Lung (tissue), 4 donors: ENCODE measurements around a stretch of chr22.

GRCh38 chr22:39286713-39287062, 32.7 kb downstream of the RPL3 start:
- PRO-cap: no peak
- RAMPAGE, long total RNA: no peak
- RRBS: no CpG with 5 or more reads among the region's 6 CpGs

- PRO-cap: no peak
- RAMPAGE, long total RNA: no peak
- RRBS: no CpG with 5 or more reads among the region's 6 CpGs
Observed at GRCh38 chr22:39287063-39287522, 32.3 kb downstream of the RPL3 start.

- PRO-cap: no peak
- RAMPAGE, long total RNA: no peak
- RRBS: 97% methylated on average over 6 of the region's 17 CpGs
Observed at GRCh38 chr22:39426560-39426980, 27.0 kb downstream of the TAB1 start.

DNA sequence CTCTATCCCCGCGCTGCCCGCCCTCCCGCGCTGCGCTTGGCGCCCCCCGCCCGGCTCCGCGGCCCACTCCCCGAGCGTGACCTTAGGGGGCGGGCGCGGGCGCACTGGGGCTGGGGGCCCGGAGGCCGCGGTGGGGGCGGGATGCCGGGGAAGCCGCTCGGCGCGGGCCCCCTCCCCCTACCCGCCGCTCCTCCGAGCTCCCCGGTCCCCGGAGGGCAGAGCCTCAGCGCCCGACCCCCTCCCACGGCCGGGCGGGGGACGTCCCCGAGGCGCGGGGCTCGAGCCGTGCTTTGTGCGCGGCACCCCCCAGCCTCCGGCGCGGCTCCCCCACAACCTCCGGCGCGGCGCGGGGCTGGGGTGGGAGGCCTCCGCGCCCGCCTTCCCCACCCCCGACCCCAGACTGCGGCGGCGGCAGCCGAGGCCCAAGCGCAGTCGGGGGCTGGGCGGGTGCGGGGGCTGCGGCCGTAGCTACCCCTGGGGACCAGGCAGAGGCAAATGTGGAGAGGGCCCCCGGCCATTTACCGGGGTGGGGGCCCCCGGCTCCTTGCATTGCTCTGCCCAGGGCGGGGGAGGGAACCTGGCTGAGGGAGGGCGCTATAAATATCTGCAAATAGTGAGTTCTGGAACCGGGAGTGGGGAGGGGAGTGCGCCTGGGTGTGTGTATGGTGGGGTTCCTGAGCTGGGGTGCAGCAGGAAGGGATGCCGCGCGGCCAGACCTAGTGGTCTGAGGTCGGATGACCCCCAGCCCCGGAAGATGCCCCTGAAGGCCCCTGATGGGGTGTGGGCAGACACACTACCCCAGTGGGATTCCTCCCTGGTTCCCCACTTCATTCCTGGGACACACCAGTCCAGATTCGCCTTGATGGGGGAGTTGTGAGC, 1.0 kb downstream of the MGAT3 start:
- PRO-cap: no peak
- RAMPAGE, long total RNA: no peak
- RRBS: 3% methylated on average over 46 of the region's 79 CpGs

- PRO-cap: no peak
- RAMPAGE, long total RNA: no peak
- RRBS: no CpG with 5 or more reads among the region's 18 CpGs
Observed at GRCh38 chr22:39473860-39475064, 17.4 kb downstream of the MGAT3 start.

DNA sequence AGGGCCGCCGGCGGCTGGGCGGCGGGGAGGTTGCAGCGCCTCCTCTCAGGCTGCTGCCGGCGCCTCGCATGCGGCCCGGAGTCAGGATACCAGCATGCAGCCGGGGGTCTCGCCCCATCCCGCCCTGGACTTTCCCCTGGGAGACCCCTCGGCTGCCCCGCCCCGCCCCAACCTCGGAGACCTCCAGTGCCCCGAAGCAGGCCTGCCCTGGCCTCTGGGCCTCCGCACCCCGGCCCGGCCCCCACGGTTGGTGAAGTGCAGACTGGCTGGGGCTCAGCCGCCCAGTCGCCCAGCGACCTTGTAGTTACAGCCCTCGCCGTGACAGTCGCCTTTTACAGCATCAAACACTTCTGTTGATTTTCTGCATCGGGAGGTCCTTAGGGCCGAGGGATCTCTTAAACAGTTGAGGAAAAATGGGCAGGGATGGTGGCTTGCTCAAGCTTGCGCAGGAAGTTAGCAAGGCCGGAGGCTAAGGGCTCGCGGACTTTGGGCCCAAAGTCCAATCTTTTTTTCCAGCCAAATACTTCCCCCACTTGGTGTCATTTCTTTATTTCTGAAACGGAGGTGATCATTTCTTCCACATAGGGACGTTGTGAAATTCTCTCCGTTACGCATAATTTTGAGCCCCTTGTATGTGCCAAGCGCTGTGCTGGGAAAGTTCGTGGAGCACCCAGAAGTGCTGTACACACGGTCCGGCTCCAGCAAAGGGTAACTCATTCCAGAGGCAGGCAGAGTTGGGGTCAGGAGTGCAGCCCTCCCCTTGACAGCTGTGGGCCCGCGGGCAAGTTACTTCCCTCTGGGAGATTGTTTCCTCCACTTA, 577 bp downstream of the MIEF1 start:
- PRO-cap: no peak
- RAMPAGE, long total RNA: no peak
- RRBS: under 1% methylated on average over 10 of the region's 45 CpGs

DNA sequence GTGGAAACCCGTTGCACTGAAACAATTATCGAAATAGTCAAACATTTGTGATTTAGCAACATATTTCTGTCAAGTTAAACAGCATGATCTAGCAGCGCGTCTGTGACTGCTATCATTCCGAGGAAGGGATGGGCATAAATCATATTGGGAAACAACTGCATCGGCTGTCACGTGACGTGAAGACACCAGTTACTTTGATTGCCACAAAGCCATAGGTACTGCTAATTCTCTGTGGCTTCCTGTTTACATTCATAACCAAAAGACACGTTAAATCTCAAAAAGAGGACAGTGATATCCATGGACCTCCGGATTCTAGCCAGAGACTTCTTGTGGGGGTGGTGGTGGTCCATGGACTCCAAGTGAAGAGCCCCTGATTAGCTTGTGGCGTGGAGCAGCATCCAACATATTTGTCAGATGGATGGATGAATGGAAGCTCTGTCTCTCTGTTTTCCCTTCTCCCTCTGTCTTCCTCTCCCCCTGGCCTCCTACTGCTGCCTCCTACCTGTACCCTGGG, 87.9 kb downstream of the CACNA1I start:
- PRO-cap: no peak
- RAMPAGE, long total RNA: no peak
- RRBS: no CpG with 5 or more reads among the region's 11 CpGs

DNA sequence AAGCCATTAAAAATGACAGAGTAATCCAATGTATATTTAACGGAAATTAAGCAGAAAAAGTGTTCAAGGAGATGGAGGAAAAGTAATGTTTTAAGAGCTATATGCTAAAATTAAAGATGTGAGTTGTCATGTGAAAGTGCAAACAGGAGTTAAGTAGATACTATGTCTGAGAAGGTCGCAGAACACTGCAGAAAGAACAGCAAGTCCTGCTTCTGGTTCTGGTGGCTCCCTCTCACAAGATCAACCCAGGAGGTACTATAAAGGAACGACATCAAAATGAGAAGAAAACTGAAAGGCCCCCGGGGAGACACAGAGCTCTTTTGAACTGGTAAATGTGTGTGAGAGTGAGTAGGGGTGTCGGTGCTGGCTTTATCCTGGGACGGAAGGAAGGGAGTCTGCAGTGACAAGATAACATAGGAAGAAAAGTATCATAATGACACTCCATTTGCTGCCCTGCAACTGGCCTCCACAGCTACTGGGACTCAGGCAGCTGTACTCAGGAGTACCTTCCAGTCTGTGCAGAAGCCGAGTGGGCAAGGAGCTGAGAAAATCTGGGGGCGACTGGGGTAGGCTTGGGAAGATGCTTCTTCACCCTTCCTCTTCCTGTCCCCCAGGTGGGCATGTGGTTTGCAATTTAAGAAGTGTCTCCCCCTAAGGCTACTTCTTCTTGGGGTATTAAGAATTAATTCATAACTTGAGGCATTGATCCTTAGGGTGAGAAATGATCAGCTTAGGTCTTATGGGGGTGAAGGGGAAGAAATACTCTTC, 60.9 kb downstream of the ENTHD1 start:
- PRO-cap: no peak
- RAMPAGE, long total RNA: no peak
- RRBS: no CpG with 5 or more reads among the region's 8 CpGs

DNA sequence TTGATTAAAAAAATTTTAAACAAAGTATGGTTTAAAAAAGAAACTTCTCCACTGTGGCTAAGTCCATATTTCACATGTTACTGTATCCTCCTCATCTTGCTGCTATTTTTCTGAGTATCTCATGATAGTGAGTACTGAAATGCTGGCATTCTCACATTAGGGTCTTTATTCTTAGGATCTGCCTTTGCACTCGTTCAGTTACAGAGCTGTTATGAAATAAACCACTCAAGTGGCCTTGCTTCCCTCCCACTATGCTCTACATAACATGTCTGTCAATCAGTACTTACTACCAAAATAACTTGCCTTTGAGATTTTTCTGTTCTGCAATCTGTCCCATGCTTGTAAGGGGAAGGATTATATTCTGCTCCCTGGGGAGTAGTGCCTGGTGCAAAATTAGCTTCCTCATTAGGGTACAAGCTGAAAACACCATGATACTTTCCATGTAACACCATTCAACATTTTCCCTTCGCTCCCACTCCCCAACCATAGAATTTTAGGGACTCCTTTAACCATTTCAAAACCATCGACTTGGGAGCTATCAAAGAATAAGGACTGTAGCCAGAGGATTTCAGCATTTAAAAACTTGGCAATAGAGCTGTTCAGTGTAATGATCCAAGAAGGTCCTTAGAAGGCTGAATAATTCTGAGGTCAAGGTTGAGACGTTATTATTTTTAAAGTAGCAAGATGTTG, 1.9 kb upstream of the GRAP2 start:
- PRO-cap: no peak
- RAMPAGE, long total RNA: no peak
- RRBS: no CpG with 5 or more reads among the region's 4 CpGs

DNA sequence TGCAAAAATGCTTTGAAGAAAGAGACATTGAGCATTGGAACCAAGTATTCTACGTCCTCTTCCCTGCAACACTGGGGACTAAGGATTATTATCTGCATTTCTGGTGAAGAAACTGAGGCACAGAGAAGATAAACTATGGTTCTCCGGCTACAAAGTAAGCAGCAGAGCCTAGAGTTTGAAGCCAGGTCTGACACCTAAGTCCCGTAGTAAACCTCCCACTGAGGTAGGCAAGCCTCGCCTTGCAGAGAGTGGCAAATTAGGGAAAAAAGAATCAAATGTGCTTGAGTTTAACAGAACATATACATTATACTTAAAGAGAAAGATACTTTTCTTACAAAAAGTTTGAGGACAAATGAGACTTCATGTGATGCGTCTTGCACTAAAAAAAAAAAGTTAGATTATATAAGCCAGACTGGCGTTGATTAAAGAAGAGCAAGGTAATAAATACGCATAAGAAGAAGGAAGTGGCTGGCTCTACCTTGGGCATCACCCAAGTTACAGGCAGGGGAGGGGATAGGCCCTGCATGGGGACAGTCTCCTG, 22.5 kb upstream of the TMA7B start:
- PRO-cap: no peak
- RAMPAGE, long total RNA: no peak
- RRBS: no CpG with 5 or more reads among the region's 7 CpGs

DNA sequence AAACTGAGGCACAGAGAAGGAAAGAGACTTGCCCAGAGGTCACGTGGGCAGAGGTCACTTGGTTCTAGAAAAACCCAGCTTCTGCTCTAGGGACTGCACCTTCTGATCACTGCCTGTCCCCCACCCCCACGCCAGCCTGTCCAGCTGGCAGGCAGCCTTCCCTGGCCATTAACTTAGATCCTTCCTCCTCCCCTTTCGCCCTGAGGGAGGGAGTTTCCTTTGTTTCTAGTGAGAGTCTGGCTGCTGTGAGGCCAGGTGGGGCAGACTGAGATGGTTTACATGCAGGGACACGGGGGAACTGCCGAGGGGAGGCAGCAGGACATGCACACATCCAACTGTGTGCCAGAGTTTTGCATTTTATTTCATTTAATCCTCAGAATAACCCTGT, 3.2 kb downstream of the FAM83F start:
- PRO-cap: no peak
- RAMPAGE, long total RNA: no peak
- RRBS: no CpG with 5 or more reads among the region's 5 CpGs

DNA sequence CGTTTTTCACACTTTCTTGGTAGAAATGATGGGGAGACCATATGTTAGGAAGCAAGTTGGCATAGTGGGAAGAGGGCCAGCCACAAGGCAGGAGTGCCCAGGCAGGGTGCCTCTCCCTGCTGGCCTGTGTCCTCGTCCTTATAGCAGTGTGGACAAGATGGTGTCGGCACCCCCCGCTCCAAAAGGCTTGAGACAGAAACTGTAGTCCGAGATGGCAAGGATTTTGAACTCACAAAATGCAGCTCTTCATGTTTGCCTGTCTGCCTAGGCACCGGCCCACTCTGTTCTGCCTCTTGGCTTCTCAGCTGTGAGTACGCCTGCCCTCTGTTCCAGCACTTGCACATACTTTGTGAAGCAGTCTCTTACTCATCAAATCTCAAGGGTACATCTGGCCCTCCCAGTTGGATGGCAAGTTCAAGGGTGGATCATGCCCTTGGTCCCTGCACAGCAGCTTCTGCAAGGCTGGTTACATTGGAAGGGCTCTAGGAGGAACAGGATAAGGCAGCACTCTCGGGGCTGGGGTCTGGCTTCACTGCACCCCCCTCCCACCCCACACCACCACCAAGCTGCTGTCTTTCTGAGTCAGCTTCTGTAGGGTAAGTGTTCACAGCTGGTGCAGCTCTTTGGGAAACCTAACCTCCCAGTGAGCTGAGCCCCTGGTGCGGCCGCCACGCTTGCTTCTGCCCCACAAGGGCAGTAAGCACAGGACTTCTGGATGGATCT, 37.0 kb downstream of the FAM83F start:
- PRO-cap: no peak
- RAMPAGE, long total RNA: no peak
- RRBS: no CpG with 5 or more reads among the region's 11 CpGs

- PRO-cap: no peak
- RAMPAGE, long total RNA: no peak
- RRBS: no CpG with 5 or more reads among the region's 14 CpGs
Observed at GRCh38 chr22:40039299-40040198, 44.8 kb downstream of the FAM83F start.

DNA sequence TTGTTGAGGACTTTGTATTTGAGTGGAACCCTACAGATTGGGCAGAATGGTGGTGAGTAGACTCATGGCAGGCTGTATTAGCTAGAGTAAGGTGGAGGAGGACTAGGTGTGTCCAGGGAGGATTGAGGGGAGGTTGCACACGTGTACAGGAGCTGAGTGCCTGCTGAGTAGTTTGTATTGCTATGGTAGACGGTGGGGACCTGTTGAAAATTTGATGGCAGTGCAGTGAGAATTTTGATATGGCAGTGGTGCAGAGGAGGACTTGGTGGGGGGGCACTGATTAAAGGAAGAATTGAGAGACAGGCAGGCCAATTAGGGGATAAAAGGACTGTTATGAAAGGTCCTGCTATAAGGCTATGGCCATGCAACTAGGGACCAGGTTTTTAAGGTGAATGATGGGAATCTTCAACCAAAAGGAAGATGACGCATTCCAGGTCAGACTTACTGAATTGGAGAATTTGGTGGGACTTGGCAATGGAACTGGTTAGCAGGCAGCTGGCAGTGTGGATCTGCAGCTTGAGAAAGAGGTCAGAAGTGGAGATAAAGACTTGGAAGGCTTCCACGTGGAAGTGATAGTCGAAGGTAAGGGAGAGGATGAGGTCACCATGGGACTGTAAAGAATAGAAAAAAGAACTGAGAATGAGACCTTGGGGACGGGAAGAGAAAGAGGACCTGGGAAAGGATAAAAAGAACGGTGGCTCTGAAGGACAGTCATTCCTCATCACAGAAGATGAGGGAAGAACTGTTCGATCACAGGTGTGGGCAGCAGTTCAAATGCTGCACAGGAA, 8.0 kb downstream of the TNRC6B start:
- PRO-cap: no peak
- RAMPAGE, long total RNA: no peak
- RRBS: no CpG with 5 or more reads among the region's 8 CpGs

- PRO-cap: no peak
- RAMPAGE, long total RNA: no peak
- RRBS: no CpG with 5 or more reads among the region's 3 CpGs
Observed at GRCh38 chr22:40210819-40211289, 33.1 kb downstream of the TNRC6B start.

DNA sequence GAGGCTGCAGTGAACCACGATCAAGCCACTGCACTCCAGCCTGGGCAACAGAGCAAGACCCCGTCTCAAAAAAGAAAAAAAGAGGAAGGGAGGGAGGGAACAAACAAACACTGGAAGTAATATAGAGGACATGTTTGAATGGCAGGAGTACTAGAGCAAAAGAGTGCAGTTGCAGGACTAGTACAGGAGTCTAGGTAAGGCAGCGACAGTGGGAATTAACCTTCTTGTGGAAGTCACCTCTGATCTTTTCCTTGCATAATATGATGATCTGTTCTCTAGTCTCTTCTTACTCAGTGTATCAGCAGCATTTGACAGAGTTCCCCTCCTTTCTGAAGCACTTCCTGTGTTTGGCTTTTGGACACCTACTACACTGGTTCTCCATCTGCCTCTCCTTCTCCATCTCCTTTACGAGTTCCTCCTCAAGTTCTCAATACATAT, 57.1 kb upstream of the ADSL start:
- PRO-cap: no peak
- RAMPAGE, long total RNA: no peak
- RRBS: no CpG with 5 or more reads among the region's 4 CpGs

DNA sequence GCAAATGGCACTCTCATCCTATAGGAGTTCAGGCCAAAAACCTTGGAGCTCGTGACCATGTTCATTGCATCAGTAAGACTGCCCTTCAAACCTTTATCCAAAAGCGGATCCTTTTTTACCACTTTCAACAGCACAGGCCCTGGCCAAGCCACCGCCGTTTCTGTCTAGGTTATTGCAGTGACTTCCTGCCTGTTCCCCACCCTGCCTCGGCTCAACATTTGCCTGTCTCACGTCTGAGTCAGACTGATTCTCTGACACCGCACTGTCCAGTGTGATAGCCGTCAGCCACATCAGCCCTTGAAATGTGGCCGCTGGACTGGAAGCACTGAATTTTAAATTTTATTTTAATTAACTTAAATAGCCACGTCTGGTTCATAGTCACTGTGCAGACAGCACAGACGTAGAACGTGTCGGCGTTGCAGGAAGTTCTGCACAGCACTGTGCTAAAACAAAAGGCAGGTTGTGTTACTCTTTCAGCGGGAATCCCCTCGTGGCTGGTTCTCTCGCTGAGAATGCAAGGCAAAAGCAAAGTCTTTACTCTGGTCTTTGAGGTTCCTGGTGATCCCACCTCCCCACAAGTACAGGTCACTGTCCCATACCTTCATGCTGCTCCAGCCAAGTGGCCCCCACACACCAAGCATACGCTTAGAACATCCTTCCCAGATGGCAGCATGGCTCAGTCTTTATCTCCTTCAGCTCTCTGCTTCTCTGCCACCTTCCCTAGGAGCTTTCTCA, 56.2 kb upstream of the ADSL start:
- PRO-cap: no peak
- RAMPAGE, long total RNA: no peak
- RRBS: no CpG with 5 or more reads among the region's 18 CpGs

GRCh38 chr22:40325183-40325735, 21.0 kb upstream of the ADSL start:
- PRO-cap: no peak
- RAMPAGE, long total RNA: no peak
- RRBS: no CpG with 5 or more reads among the region's 7 CpGs

DNA sequence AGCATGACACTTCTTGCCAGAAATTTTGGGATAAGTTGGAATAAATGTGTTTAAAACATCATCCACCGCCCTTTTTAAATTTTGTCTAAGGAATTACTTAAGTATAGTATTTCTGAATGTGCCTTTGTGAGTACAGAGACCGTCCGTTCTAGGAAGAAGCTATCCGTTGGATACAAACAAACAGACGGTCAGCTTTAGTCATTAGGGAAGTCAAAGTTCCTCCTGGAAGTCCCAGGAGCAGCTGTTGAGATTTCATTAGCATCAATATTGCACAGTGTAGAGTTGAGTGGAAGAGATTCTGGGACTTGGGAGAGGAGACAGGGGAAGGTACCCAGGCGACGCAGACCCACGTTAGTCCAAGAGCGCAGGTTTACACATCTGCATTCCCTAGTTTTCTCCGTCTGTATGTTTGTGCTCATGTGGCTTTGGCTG, 15.7 kb upstream of the ADSL start:
- PRO-cap: no peak
- RAMPAGE, long total RNA: no peak
- RRBS: no CpG with 5 or more reads among the region's 10 CpGs

GRCh38 chr22:40332368-40333150, 13.7 kb upstream of the ADSL start:
- PRO-cap: no peak
- RAMPAGE, long total RNA: no peak
- RRBS: no CpG with 5 or more reads among the region's 12 CpGs